ENCODE measurements around a stretch of chr7.

DNA sequence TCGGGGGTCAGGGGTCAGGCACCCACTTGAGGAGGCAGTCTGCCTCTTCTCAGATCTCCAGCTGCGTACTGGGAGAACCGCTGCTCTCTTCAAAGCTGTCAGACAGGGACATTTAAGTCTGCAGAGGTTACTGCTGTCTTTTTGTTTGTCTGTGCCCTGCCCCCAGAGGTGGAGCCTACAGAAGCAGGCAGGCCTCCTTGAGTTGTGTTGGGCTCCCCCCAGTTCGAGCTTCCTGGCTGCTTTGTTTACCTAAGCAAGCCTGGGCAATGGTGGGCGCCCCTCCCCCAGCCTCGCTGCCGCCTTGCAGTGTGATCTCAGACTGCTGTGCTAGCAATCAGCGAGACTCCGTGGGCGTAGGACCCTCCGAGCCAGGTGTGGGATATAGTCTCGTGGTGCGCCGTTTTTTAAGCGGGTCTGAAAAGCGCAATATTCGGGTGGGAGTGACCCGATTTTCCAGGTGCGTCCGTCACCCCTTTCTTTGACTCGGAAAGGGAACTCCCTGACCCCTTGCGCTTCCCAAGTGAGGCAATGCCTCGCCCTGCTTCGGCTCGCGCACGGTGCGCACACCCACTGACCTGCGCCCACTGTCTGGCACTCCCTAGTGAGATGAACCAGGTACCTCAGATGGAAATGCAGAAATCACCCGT lies 378.2 kb upstream of the BMPER start:
- RRBS: no CpG with 5 or more reads among the region's 30 CpGs

DNA sequence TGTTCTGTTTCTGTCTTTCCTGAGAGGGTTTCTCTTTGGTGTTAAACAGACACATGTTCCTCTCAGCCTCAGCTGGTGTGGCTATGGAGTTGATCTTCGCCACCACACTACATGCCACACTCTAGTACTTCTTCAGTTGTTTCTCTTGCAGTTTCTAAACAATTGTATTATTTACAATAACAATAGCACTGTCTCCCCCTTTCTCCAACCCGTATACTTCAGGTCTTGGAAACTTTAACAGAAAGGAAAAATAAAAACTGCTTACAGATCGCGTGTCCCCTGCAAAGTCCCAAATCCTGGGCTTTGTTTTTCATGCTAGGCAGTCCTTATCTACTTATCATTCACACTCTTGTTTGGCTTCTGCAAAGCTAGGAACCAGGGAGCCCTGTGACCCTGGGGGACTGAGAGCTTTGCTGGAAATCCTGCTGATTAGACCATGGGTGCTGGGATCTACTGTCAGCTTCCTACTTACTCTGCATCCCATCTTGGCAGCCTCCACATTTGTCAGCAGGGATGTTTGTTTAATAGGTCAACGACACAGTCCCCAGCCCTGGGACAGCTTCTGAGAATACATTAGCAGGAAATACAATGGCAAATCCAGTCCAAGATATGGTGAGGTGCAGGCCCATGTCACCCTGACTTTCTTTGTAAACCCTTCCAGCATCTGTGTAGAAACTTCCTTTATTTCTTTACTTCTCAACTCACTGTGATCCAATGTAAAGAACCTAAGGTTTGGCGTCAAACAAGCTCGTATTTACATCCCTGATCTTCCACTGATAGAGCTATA lies 193.8 kb upstream of the BMPER start:
- RRBS: no CpG with 5 or more reads among the region's 7 CpGs

DNA sequence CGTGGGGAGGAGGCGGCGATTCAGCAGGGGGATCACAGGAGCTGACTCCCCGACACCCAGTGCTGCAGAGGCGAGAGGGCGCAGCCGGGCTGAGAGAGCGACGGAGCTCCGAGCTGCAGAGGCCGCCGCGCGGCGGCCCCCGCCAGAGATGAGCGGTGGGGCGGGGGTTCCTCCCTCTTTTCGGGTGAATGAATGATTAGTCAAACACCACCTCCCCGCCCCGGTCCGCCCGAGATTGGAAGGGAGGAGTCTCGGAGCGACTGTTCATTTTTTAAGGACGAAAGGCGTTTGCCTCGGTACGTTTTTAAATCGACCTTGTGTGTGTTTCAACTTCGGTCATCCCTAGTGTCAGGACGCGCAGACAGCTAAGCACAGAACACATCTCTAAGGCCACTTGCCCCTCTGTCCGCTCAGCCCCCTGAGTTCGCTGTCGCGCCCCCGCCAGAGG lies 1.1 kb upstream of the BMPER start:
- RRBS: no CpG with 5 or more reads among the region's 38 CpGs

DNA sequence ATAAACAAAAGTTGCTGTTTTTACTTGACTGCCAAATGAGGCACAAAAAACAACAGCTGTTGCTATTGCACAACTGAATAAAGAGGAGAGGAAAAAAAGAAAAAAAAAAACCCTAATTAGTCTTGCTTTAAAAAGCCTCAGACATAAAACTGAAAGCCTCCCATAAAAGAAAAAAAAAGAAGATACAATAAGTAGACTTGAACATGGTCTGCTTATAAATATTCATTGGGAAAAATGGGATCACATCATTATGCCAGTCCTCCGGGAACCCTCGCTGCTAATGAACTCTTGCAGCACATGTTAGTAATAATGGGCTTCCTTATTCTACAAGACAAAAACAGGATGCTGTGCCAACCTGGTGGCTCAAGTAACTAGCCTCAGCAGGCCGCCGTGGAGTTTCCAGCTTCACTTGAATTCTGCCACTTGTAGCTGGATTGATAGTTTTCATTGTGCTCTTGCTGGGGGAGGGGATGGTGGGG lies 153.6 kb downstream of the BMPER start:
- RRBS: no CpG with 5 or more reads among the region's 4 CpGs

DNA sequence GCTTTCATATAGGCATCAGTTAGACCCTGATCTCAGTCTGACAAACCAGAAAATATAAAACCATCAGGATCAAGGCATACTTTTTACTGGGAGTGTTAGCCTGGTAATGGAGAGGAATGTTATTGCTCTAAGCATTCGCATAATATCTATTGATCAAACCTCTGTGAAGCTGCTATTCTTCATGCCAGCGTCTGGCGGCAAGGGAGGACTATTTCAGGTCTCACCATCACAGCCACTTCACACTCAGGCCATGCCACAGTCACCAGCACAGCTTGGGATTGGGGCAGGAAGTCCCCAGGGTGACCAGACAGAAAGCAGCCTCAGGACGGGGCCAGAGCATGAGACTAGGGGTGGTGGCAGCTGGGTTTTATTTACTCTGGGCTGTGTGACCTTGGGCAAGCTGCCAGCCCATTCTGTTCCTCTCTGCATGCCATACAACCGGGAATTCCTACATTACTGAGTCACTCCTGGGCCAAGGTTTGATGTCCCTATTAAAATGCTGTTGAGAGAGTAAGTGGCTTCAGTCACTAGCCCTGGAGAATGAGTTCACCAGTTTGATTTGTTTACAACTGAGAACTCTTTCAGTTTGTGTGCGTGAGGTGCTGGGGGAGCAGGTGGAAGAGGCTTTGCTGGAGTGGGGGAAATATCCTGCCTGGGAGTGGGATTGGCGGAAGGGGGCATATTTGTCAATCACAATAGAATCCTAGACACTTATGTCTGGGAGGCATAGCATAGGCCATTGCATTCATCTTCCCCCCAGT lies 90.3 kb downstream of the NPSR1 start:
- RRBS: no CpG with 5 or more reads among the region's 7 CpGs

GRCh38 chr7:35012092-35012694 lies 25.1 kb downstream of the DPY19L1 start:
- RRBS: no CpG with 5 or more reads among the region's 4 CpGs

DNA sequence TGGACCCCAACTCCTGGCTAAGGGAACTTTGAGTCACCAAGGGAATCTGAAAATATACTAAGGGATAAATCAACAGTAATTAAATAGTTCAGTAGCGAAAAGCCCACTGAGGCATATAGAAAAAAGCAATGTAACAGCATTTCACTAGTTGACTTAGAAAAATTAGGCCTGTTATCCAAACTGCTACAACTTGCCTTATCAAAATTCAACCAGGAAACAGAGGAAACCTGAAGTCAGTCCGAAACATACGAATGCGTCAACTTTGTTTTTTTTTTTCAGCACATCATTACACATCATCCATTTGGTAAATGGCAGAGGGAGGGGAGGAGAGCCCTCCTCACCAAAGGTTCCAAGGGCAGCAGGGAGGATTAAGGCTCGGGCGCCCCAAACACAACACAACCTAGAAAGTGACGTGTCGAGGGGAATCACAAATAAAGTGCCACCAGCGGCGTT lies 1.1 kb downstream of the DPY19L1 start:
- RRBS: no CpG with 5 or more reads among the region's 10 CpGs

- RRBS: no CpG with 5 or more reads among the region's 3 CpGs
These were observed 9.3 kb downstream of the TBX20 start for GRCh38 chr7:35244516-35244986.

DNA sequence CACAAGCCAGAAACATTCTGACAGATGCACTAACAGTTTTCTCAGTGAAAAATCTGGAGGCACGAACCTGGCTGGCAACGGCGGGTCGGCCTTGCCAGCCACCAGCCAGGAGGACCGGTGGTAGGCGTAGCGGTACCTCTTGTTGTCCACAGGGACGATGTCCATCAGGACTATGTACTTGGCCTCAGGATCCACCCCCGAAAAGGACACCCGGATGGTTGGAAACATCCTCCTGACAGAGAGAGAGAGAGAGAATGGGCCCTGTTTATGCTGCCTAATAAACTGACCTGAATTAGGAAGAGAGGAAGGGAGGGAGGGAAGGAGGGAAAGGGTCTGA lies 5.3 kb downstream of the TBX20 start:
- RRBS: 13% methylated on average over 5 of the region's 10 CpGs

DNA sequence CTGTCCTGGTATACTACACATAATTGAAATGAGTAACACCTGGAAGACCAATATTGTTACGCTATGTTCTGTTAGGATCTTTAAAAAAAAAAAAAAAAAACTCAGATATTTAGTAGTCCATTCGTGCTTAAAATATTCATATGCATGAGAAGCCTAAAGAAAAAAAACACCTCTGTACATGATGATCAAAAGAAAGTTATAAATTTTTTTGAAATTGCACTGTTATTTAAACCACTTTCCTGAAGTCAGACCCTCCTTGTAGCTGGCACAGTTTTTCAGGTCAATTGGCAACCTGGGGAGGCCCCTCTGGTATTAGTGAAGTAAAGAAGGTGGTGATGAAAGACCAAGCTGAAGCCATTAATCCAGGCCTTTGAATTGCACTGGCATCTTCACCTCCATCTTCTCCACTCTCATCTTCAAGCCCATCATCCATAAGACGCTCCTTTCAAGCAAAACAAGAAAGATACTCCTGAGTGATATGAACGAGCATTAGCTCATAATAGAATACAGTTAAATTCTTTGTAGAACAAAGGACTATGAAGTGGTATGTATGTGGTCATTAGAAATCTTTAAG lies 61.4 kb downstream of the HERPUD2 start:
- RRBS: no CpG with 5 or more reads among the region's 4 CpGs

DNA sequence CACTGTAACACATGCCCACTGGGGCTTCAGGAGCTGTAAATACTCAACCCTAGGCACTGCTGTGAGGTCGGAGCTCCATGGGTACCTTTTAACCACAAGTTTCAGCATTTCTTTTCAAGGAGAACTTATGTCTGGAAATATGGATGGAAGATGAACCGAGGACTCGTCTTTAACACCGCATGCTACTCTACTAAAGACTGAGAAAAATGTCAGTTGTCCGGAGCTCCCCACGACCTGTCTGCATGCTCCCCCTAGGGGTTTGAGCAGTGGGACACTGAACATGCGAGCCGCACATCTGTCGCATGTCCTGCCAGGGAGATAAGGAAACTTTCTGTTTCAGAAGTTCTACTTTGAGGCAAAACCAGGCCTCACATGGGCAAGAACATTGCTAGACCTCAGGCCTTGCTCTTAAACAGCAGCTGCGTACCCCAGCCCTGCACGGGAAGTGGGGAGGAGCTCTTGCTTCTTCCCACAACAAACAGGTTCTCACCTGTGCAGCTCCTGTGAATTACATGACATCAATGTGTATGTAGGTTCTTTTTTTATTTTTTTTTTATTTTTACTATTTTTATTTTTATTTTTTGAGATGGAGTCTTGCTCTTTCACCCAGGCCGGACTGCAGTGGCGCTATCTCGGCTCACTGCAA lies 30.3 kb upstream of the HERPUD2 start:
- RRBS: no CpG with 5 or more reads among the region's 14 CpGs

- RRBS: no CpG with 5 or more reads among the region's 9 CpGs
These were observed 70.8 kb upstream of the EEPD1 start for GRCh38 chr7:36082039-36082798.

DNA sequence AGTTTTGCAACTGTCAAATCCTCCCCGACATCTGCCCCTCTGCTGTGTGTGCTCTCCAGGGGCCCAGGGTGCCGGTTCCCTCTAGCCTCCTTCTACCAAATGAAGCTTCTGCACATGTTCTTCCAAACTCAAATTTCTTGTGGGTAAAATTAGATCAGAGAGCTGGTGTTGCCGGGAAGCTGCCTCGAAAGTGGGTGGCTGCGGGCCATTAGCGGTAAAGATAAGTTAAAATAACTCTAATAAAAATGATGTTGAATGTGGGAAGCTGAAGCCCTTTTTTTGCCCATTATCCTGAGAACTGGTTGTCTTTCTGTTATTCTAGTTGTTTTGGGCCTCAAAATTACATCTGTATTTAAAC lies 37.0 kb upstream of the EEPD1 start:
- RRBS: 32% methylated on average over 2 of the region's 6 CpGs

DNA sequence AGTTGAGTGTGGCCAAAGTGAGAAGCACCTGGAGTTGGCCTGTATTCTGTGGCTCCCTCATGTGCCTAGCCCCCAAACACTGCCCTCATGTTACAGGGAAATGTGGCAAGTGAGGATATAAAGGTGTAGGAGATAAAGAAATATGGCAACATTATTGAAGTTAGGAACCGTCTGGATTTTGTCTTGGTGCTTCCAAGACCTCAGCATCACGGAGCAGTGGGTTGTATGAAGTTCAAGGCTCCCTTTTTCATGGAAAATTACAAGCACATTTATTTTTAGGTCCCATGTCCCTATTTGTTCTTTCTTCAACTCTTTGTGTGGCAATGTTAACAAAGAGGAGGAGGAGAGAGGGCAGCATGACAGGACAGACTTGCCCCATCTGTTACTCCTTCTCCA lies 28.5 kb downstream of the EEPD1 start:
- RRBS: no CpG with 5 or more reads among the region's 2 CpGs

GRCh38 chr7:36190680-36191232 lies 37.7 kb downstream of the EEPD1 start:
- RRBS: no CpG with 5 or more reads among the region's 4 CpGs

GRCh38 chr7:36226850-36227734 lies 74.0 kb downstream of the EEPD1 start:
- RRBS: no CpG with 5 or more reads among the region's 8 CpGs

DNA sequence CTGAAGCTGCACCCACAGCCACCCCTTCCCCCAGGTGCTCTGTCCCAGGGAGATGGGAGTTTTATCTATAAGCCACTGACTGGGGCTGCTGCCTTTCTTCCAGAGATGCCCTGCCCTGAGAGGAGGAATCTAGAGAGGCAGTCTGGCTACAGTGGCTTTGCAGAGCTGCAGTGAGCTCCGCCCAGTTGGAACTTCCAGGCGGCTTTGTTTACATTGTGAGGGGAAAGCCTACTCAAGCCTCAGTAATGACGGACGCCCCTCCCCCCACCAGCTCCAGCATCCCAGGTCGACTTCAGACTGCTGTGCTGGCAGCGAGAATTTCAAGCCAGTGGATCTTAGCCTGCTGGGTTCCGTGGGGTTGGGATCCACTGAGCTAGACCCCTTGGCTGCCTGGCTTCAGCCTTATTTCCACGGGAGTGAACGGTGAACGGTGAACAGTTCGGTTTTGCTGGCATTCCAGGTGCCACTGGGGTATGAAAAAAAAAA lies 105.4 kb downstream of the EEPD1 start:
- RRBS: no CpG with 5 or more reads among the region's 11 CpGs

- RRBS: no CpG with 5 or more reads among the region's 20 CpGs
These were observed 75.3 kb downstream of the MATCAP2 start for GRCh38 chr7:36291350-36292545.

GRCh38 chr7:36443674-36443905 lies 53.9 kb downstream of the ANLN start:
- RRBS: no CpG with 5 or more reads among the region's 2 CpGs

DNA sequence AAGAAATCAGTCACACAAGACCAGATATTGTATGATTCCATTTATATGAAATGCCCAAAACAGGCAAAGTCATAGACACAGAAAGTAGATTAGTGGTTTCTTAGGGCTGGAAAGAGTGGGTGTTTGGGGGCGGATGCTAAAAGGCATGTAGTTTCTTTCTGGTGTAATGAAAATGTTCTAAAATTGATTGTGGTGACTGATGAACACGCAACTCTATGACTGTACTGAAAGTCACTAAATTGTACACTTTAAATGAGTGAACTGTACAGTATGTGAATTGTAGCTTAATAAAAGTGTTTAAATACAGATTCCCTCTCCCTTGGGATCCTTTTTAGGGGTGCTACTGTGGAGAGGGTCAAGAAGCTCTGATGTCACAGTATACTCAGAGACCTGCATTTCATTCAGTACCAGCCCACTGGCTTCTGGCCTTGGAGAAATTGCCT lies 46.4 kb downstream of the AOAH start:
- RRBS: no CpG with 5 or more reads among the region's 2 CpGs

All from AG09319 (cell line).